Left cardiac atrium (tissue), 1 donor: ENCODE measurements around the gene PDGFRB.

GRCh38 chr5:149963761-149964270 is 3.3 kb downstream of the SLC26A2 start:
- PRO-cap, result no peak

GRCh38 chr5:149984857-149985407 is 15.5 kb downstream of the TIGD6 start:
- PRO-cap, result no peak

DNA sequence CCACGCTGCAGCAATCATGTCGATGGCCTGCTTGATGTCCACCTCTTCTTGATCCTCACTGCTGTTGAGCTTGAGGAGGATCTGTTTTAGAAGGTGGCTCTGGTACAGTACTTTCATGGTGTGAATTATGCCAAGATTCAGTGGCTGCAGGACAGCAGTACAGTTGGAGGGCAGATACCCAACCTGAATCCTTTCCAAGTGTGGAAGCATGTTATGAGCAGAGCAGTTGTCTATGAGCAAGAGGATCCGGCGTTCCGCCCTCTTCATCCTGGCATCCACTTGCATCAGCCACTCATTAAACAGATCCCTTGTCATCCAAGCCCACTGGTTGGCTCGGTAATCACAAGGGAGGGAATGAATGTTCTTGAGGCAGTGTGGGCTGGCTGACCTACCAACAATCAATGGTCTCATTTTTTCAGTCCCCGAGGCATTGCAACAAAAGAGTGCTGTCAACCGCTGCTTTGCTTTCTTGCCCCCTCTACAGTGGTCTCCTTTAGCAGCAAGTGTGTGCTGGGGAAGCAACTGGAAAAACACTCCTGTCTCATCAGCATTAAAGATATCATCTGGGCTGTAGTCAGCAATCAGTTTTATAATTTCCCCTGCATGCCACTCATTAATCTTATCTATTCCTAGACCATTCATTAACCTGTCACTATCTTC is 5.1 kb downstream of the TIGD6 start:
- PRO-cap, result no peak

DNA sequence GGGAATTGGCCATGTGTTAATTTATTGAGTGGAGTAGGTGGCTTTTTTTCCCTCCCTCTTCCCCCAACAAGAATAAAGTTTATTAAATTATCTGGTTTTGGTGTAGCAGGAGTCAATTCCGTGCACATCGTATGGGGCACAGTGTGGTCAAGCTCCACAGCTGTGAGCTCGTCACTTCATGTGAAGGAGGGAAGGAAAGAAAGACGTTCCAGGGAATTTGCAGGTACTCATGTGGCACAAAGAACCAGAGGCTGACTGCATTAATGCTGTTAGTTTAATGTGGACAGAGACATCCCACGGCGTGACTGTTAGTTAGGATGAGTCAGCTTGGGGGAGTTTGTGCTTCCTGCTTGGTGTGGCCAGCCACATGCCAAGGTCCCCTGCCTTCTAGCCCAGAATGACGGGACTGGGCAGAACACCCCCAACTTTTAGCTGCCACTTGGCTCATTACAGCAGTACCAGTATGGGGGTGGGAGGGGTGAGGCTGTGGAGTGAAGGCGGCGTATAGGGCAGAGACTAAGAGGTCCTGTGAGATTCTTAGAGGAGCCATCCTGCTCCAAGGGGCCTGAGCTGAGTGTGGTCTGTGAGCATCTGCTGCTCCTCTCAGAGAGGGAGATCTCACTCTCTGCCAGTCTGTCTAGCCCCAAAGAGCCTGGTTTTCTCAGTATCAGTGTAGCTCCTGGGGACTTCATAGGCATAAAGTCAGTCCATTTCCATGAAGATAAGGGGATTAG is 33.1 kb downstream of the CSF1R start:
- PRO-cap, result no peak

- PRO-cap, result no peak
These were observed 21.1 kb downstream of the CSF1R start for GRCh38 chr5:150064976-150065874.

DNA sequence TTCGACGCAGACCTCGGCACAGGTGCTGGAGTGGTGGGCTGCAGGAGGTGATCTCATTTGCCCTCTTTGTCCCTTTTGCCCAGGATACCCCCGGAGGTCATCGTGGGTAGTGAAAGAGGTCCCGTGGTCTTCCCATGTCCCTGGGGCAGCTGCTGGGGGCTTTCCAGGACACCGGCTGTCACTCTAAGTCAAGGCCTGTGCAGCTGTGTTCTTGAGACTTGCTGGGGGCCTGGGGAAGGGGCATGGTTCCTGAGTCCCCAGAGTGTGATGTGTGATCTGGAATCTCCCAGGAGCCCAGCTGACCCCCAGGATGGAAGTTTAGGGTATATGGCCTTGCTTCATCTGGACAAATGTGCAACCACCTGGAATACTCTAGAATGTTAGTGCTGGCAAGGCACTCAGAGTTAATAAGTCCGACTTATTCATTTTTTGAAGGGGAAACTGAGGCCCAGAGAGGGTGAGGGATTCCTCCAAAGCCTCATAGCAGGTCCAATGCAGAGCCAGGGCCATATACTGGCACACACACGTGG is 28.1 kb upstream of the CSF1R start:
- PRO-cap, result no peak

DNA sequence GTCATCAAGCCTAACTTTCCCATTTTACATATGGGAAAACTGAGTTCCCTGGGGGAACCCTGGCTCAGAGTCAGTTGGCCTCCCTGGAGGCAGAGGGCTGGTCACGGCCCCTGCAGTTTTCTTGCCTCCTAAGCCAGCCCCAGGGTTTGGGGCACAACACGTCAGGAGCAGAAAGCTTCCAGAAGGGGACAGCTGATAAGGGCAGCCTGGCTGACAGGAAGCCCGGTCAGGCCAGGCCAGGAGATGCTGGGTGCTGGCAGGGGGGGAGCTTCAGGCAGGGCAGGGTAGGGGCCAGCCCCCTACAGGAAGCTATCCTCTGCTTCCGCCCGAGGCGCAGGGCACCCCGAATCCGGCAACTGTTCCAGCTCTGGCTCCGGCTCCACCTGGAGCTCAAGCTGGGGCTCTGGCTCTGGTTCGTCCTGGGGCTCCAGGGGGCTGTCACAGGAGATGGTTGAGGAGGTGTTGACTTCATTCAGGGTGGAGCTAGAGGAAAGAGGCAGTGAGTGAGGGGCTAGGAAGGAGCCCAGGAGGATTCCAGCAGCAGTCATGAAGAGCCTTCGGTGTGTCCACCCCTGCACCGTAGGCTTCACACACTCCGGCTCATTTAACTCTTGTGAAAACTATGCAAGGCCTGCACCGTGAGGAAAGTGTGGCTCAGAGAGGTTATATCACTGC is 29.2 kb upstream of the CSF1R start:
- PRO-cap, result no peak

- PRO-cap, result bidirectional peak, plus-strand start at chr5:150155951, minus-strand start at chr5:150155780
These were observed at the start of gene PDGFRB for GRCh38 chr5:150155352-150156560. Gene PDGFRB, minus strand, starts transcription at chr5:150155845.

DNA sequence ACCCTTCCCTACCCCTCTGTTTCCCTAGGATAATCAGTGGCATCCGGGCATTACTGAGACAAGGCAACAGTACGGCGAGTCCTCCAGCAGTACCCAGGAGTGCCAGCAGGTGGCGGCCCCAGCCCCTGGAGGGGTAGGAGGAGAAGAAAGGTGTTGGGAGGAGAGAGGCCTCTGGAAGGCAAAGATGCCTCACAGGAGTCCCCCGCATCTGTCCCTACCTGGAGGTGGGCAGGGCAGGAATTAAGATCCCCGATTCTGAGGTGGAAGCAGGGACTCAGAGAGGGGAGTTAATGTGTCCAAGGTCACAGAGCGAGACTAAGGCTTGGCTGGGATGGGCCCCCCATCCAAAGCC is 4.9 kb upstream of the CDX1 start:
- PRO-cap, result no peak

- PRO-cap, result no peak
These were observed 9.1 kb upstream of the SLC6A7 start for GRCh38 chr5:150180548-150181384.

DNA sequence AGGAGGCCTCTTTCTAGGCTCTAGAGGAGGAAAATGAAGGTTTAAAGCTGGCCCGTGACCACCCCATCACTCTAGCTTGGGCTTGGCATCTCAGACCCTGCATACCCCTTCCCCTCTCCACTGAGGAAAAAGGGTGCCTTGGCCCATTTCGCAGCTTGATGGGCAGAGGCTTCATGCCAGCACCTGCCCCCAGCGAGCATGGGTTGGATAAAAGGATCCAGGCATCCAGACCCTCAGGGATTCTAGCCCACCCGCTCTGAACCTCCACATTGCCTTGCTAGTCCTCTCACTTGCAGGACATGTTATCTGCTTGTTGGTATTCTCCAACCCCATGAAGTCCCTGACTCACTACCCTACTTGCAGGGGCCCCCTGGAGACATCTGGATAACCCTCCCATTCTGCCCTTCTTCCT is 1.9 kb upstream of the CAMK2A start:
- PRO-cap, result no peak

GRCh38 chr5:150354889-150355521 is 2.5 kb upstream of the TCOF1 start:
- PRO-cap, result no peak

GRCh38 chr5:150400466-150401460 is 11.9 kb downstream of the CD74 start:
- PRO-cap, result no peak

- PRO-cap, result no peak
These were observed 6.8 kb upstream of the CD74 start for GRCh38 chr5:150419579-150419903.

GRCh38 chr5:150443826-150444986 is 5.3 kb downstream of the RPS14 start:
- PRO-cap, result no peak

GRCh38 chr5:150504862-150505258 is 3.1 kb upstream of the NDST1 start:
- PRO-cap, result no peak

DNA sequence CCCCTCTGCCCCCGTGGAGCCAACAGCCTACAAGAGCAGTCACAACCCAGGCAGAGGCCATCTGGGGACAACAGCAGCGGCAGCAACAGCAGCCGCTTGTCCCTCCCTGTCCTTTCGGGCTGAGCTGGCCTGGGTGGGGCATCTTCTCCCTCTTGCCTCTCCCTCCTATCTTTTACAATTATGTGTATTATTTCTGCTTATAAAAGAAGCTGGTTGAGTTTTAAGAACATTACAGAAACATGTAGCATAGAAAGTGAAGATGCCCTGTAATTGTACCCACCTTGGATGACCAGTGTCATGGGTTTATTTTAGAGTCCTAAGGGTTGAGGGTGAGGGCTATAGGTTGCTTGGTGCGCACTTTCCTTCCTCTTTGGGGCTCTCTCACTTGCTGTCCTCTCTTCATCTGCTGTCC is 25.2 kb downstream of the NDST1 start:
- PRO-cap, result no peak

- PRO-cap, result no peak
These were observed 647 bp upstream of the SYNPO start for GRCh38 chr5:150639900-150640126.

DNA sequence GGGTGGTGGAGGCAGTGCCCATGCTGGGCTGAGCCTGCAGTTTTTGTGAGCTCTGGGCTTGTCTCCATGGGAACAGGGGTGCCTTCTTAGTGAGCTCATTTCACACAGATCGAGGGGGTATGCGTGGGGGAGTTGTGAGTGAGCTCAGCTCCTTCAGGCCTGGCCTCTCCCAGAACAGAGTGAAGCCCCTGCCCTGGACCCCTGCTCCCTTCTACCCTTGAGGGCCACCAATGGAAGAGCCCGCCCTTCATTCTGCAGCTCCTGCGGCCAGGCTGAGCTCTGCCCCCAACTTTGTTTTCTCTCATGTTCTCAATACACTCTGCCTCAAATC is 9.1 kb upstream of the MYOZ3 start:
- PRO-cap, result no peak

DNA sequence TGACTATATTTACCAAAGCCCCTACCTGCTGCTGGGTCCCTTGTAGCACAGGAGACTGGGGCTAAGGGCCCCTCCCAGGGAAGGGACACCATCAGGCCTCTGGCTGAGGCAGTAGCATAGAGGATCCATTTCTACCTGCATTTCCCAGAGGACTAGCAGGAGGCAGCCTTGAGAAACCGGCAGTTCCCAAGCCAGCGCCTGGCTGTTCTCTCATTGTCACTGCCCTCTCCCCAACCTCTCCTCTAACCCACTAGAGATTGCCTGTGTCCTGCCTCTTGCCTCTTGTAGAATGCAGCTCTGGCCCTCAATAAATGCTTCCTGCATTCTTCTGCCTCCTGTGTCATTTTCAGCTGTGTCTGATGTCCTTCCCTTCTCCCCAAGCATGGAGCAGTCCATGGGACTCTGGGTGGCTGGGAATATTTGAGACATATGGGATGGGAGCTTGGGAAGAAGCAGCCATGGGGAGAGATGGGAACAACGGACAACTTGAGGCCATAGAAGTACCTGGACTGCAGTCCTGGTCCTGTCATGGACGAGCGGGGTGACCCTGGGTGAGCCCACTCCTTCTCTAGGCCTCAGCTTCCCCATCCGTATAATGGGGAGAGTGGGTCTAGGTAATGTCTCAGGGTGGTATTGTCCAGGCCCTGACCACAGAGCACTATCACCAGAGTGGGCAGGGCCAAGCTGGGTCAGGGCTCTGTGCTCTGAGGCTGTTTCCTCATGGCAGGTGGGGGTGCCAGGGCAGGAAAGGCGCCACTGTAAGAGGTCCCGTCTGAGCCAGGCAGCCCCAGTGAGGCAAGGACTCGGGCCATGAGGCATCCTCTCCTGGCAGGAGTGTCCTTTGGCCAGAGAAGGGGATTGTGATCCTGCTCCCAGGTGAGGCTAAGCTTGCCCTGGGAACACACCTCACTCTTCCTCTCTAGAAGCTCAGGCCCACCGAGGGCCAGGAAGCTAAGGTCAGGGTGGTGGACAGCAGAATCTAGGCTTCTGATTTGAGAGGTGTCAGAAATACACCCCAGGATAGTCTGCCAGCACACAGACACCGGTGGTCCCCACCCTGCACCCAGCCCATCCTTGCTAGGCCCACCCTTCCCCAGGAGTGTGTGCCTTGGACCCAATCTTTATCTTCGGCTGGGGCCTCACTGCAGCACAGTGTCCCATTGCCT is 1.8 kb upstream of the MYOZ3 start:
- PRO-cap, result no peak